Renal cortical epithelial cell (primary cell): ENCODE measurements around the gene PMVK.

DNA sequence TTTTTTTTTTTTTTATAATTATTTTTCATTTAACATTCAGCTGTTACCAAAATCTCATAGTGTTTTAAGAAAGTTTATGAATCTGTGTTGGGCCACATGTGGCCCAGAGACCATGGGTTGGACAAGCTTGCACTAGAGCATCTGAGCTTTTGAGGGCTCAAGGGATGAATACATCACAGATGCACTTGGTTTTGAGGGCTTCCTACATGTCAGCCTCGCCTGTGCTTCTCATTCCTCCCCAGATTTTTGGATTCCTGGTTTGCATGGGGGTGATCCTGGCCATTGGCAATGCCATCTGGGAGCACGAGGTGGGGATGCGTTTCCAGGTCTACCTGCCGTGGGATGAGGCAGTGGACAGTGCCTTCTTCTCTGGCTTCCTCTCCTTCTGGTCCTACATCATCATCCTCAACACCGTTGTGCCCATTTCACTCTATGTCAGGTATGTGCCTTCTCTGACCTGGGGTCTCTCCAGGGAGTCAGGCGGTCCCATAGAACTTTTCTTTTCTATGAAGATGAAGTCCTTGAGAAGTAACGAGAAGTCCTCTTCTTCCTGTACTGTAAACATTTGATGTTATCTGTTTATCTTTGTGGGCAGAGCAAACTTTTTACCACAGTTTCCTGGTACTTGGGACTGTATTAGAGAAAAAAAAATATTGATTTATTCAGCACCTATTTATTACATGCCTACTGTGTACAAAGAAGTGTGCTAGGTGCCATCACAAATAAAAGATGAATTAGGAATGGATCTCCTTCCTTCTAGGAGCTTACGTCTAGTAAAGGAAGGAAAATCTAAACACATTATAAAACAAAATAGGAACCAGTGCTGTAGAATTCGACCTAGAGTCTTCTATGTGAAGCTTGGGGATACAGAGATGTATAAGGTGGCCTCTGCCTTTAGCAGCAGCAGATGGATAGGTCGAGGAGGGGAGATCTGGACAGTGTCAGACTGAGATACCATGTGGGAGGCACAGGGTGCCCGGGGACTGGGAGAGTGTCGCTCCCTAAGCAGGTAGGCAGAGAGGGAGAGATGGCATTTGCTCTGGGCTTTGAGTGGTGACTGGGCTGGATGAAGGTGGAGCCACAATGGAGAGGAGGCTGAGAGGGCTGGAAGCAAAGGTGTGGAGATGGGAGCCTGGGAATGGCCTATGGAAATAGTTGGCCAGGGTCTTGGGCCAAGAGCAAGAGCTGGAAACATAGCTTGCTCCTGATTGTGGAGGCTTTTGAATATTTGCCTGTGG is 12.2 kb downstream of the ATP8B2 start:
- RRBS, result no CpG with 5 or more reads among the region's 12 CpGs

GRCh38 chr1:154496831-154497325 is 5.1 kb upstream of the TDRD10 start:
- RRBS, result no CpG with 5 or more reads among the region's 3 CpGs

DNA sequence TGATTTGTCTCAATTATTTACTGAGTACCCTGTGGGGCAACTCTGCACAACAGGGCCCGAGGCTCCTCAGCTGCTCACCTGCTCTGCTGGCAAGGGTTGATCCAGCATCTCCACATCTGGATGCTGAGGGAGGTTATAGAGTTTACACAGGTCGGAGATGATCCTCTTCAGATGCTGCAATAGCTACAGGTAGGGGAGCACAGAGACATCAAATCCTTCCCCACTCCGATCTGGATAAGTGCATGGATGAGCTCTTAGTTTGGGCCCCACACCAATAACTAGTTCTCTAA is 3.2 kb downstream of the UBE2Q1 start:
- RRBS, result no CpG with 5 or more reads among the region's 3 CpGs

- RRBS, result no CpG with 5 or more reads among the region's 7 CpGs
These were observed 15.2 kb downstream of the CHRNB2 start for GRCh38 chr1:154582565-154583375.

DNA sequence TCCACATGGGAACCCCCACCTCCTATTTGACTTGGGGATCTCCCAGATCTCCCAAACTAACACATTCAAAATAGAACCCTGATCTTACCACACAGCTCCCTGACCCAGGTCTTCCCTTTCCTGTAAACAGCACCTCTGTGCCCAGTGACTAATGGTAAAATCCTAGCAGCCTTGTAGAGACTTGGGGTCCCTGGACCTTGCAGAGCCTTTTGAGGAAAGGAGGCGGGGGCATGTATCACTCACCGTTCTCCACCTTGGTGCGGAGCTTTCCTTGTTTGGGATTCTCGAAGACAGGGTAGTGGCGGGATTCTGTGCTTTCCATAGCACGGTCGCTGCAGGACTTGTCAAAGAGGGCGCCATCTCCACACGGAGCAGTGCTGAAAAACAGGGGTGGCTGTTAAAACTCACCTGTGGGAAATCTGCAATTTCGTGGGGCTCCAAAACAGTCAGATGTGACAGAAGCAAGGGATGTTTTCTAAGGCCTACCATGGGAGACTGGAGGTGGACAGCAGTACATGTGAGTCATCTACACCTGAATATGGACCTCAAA is 20.0 kb downstream of the ADAR start:
- RRBS, result no CpG with 5 or more reads among the region's 10 CpGs

GRCh38 chr1:154599208-154600163 is 8.5 kb downstream of the ADAR start:
- RRBS, result no CpG with 5 or more reads among the region's 5 CpGs

DNA sequence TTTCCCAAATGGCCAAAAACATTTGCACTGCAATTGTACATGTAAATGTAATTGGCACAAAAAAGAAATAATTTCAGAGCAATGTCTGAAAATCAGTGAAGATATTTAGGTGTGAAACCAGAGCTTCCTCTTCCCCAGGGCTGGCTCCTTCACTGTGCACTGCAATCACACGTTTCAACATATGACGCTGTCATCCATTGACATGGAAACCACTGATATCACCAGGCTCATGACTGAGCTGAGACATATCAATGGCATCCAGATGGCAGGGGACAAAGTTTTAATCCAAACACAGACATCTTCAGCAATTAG is 107.9 kb upstream of the ADAR start:
- RRBS, result no CpG with 5 or more reads among the region's 2 CpGs

GRCh38 chr1:154747967-154748492 is 122.1 kb downstream of the KCNN3 start:
- RRBS, result 9% methylated on average over 1 of the region's 12 CpGs

GRCh38 chr1:154759157-154759775 is 110.8 kb downstream of the KCNN3 start:
- RRBS, result no CpG with 5 or more reads among the region's 9 CpGs

GRCh38 chr1:154791611-154791907 is 78.5 kb downstream of the KCNN3 start:
- RRBS, result no CpG with 5 or more reads among the region's 4 CpGs

DNA sequence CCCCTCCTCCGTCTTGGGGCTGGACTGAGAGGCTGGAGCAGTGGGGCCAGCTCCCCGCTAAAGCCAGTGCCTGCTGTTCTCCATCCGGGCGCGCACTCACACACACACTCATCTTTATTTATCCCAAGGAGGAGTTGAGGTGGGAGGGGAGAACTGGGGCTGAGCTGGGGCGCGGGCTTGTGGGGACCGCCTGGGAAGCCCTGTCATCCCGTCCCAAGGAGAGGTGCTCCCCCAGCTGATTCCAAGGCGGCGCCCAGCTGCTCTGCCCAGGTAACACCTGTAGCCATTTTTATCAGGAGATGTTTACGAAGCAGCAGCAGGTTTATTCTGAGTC is 2.1 kb downstream of the KCNN3 start:
- RRBS, result no CpG with 5 or more reads among the region's 12 CpGs

DNA sequence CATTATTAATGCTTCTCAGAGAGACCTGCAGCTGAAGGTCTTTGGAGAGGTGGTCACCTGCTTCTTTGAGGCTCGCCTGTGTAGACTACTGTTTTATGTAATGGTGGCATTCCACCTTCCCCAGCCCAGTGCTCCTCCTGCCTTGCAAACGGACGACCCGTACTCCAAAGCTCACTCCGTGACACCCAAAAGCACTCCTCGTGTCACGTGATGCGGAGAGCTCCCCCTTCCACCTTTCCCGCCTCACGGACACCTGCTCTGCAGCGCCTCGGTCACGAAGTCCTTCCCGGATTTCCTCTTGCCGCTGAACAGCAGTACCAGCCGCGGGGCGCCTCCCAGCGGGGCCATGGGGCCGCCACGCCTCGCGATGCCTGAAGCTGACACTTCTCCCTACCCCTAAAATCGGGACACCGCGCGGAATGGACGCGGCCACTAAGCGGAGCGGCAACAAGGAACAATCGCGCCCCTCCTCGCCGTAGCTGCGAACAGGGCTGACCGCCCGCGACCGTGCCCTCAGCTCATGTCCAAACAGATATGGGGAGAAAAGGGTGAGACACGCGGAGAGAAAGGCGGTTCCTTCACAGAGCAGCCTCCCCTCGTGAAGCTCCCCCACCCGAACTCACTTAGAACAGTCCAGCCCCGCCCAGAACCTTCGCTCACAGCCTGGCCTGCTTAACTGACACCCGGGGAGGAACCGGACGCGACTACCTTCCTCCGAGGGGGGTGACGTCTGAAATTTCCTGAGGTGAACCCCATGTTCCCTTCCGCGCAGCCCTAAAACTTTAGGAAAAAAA is at the start of gene PMVK:
Gene PMVK (minus strand): TSS at position 382 of the 794 bp plus-strand sequence.
- RRBS, result no CpG with 5 or more reads among the region's 55 CpGs

DNA sequence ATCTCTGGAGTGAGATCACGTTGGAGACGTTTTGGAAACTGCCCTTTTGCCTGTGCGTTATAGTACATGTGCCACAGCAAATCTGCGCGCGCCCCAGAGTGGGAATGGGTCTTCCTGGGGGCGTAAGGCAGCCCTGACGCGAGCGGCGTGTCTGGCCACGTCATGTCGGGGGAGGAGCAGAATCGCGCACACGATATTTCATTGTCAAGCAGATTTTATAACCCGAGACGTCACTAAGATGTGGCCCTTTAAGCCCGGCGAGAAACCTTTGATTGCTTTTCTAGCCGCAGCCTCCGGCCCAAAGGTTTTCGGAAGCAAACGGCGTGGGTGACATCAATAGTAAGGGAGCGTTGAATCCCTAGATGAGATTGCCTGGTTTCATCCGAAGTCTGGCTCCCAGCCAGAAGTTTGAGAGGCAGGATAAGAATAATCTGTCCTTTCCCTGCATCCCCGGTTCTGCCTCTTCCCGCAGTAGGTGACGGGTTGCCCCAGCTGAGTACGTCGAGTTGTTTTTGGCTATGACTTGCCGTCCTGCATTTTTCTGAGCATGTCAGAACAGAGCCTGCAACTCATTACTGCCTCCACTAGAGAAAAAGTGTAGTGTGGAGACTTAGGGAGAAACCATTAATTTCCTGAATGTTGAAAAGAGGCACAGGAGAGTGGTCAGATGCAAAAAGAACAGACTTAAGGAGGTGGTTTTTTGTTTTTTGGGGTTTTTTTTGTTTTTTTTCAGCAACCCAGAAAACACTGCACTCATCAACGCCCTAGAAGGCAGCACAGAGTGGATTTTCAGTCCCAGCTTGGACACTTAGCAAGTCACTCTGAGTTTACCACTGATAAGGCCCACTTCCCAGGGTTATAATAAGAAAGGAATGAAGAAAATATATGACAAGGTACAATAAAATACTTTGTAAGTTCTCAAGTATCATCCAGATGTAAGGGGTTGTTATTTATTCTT is 892 bp upstream of the PMVK start:
- RRBS, result 0% methylated on average over 2 of the region's 34 CpGs

GRCh38 chr1:154951238-154951695 is 4.6 kb downstream of the PBXIP1 start:
- RRBS, result no CpG with 5 or more reads among the region's 6 CpGs

GRCh38 chr1:154953566-154954173 is 2.2 kb downstream of the PBXIP1 start:
- RRBS, result no CpG with 5 or more reads among the region's 2 CpGs

DNA sequence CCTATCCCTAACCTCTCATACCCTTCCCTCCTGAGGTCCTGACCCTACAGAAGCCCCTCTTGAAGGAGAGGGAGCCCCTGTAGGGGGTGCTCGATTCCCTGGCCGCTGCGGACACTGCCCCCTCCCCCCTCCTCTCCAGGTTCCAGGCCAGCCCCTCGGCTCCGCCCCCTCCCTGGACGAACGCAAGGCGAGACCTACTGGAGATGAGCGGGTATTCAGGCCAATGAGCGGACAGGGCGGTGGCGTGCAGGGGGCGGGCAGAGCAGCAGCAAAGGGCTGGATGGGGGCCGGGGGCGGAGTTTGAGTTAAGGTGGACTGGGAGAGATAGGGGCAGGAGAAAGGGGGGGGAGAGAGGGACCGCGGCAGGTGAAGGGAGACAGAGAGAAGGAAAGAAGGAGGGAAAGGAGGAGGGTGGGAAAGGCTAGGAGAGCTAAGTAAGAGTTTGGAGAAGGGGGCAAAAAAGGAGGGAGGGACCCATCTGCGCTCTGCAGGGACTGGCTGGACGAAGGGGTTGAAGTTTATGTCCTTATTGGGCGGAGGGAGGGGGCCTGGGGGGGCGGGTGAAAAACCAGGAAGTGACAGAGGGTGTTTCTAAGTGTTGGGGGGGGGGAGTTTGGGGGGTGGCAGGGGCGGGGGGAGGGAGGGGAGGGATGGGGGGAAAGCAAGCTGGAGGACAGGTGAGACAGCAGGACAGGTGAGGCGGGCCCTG is 455 bp upstream of the ZBTB7B start:
- RRBS, result no CpG with 5 or more reads among the region's 23 CpGs

GRCh38 chr1:155018165-155018743 is 15.3 kb downstream of the DCST2 start:
- RRBS, result no CpG with 5 or more reads among the region's 8 CpGs

DNA sequence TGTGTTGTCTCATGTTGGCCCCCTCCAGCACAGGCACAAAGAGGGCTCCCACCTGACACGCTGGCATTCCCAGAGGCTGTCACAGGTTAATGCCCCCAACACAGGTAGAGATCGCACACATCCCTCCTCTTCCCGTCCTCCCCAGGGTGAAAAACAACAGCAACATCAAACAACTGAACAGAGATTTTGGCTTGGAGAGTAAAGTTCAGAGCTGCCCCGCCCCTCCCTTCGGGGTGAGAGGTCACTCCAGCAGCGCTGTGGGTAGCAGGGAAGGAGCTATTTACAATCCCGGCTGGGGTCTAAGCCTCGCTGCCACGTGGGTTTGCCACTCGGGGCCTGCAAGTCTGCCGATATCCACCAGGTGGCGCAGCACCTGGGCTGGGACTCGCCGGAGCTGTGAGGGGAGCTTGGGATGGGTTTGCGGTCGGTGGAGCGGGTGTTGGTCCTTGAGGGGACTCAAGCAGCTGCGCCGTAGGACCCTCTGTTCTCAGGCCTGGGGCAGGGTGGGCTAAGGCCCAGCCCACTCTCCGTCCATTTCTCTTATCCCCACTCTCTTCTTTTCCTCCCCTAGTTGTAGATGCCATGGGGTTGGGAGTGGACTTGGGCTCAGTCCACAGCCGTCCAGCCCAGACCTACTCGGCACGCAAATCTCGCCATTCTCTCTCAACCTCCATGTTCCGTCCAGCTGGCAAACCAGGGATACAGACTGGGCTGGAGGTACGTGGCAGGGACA is 12.8 kb downstream of the EFNA3 start:
- RRBS, result 4% methylated on average over 6 of the region's 26 CpGs

GRCh38 chr1:155092186-155092490 is 13.5 kb downstream of the EFNA3 start:
- RRBS, result no CpG with 5 or more reads among the region's 6 CpGs

DNA sequence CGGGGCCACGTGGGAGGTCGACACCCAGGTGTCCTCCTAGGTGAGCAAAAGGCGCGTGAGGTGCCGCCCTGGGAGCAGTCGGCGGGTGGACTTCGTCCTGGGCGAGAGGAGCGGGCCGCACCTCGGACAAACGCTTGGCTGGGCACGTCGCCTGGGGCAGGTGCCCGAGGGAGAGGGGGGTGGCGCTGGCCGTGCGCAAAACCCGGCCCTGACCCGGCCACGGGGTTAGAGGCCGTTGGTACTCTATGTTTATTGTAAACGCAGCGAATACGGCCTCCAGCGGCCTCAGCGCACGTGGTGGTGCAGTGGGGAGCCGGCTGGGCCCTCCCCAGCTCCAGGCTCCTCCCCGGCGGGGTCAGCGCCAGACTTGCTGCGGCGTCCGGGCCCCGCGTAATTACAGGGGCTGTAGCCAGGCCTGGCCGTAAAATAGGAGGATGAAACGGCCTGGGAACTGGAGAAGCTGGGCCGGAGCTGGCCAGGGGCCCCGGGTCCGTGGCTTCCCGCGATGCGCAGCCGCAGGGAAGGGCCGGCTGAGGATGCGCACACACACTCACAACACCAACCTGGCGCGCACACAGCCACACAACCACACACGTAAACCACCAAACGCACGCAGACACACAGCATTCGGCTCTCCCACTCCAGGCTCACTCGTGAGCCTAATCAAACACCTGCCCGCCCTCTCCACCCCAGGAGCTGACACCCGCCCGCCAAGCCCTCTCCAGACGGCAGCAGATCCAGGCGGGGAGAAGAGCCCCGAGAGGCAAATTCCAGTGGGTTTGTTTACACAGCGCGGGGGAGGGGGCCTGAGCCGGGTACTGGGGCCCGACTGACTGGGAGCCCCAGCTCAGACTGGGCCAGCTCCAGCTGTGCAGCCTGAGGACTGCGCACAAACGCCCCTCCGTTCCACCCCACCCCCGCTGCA is 1.5 kb upstream of the EFNA1 start:
- RRBS, result 1% methylated on average over 19 of the region's 71 CpGs